Subcutaneous preadipocyte (primary cell): ENCODE measurements around the gene MRO.

- CAGE, long polyA plus RNA = no peak
Measured at GRCh38 chr18:48750493-48750984, 200.2 kb downstream of the SMAD7 start.

DNA sequence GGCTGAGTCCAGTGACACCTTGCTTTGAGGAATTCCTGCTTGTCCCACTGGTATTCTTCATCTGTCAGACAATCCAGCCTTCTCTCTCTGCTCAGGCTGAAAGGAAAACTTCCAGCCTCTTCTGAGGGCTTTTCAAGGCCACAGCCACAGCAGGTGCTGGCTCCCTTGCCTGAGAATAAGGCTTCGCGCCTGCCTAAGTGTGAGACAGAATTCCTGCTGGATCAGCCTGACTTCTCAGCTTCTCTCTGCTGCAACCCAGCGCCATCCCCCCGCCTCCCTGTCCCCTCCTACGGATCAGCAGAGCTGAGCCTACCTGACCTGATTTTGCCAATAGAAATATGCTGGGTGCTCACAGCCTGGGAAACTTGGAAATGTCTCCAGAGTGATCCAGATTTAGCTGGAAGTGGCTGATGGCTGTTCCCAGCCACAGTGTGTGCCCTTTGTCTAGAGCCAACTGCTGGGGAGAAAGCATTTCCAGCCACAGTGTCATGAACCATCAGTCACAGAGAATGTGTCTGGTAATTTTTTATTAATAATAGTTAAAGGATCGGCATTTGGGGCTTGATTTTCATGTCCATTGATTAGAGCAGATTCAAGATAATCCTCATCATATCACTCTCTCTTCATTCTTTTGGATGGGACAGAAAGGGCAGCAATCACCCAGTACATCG is 147.8 kb downstream of the SMAD7 start:
- CAGE, long polyA plus RNA = no peak

GRCh38 chr18:48873213-48873677 is 77.5 kb downstream of the SMAD7 start:
- CAGE, long polyA plus RNA = no peak

DNA sequence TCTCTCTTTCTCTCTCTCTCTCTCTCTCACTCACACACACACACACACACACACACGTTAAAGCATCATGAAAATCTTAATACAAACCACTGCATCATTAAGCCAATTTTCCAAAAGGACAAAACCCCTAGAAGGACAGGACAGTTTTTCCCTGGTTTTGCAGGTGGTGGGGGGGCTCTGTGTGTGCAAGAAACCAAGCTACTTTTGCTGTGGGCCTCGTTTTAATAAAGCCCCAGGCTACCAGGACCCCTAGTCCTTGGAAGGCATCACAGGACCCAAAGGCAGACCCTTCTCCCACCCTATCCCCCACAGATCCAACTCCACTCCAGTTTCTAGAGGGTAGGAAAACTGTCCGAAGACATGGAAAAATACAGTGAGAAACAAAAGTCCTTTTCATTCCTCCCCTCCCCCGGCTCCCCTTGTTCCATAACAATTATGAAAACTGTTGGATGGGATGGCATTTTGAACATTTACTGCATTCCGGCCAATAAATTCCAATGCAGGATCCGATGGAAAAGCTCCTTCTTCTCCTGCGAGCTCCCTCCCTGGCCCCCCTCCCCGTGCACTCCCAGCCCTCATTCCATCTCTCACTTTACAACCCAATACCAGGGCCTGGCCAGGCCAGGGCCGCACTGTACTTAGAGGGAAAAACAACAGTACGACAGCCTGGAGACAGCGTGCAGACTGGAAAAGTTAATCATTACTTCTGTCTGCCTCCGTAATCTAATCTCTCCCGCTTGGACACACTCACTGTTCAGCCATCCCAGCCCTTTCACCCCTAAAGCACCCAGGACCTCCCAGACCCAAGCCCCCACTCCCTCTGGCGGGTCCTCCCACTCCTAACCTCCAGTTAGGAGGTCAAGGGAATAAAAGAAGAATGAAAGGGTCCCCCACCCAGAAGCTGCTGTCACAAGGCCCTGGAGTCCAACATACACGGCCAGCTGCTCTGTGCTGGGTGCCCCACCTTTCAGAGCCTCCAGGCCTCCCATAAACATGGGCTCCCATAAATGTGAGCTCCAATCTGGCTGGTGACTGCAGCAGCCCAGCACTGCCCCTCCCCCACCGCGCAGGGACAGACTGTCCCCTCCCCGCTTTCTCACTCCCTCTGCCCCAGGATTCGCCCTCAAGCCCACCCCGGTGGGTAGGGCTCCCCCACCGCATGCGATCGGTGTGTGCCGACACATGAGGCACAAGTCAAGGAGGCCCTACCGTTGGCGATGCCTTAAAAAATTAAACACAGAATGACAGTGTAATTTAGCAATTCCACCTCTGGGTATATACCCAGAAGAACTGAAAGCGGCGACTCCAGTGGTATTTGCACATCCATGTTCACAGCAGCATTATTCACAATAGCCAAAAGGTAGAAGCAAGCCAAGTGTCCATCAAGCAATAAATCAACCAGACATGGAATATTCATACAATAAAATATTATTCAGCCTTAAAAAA is 20.7 kb downstream of the SMAD7 start:
- CAGE, long polyA plus RNA = no peak

DNA sequence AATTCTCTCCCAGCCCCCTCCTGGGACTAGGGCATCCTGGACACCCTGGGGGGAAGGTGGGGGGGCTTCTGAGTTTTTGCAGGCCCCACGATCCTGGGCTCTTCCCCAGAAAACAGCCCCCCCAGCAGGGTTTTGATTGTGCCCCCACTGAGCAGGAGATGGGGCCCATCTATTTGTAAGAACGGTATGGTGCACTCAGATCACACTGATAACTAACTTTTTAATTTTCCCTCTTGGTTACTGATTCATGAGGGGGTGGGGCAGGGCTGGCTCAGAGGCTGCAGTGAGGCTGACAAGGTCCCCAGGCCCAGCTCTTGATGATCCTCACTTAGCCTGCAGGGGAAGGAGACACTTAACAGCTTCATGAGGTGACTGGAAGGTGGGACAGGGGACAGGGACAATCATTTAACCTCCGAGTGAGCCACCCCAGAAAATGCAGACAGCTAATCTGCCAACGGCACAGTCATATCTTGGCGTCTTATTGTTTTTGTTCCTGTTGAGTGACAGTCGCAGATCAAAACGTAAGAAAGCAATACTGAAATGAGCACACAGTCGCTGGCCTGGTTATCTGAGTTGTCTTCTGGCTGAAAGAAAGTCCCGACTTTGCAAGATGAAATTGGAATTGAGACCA is 18.8 kb downstream of the SMAD7 start:
- CAGE, long polyA plus RNA = no peak

DNA sequence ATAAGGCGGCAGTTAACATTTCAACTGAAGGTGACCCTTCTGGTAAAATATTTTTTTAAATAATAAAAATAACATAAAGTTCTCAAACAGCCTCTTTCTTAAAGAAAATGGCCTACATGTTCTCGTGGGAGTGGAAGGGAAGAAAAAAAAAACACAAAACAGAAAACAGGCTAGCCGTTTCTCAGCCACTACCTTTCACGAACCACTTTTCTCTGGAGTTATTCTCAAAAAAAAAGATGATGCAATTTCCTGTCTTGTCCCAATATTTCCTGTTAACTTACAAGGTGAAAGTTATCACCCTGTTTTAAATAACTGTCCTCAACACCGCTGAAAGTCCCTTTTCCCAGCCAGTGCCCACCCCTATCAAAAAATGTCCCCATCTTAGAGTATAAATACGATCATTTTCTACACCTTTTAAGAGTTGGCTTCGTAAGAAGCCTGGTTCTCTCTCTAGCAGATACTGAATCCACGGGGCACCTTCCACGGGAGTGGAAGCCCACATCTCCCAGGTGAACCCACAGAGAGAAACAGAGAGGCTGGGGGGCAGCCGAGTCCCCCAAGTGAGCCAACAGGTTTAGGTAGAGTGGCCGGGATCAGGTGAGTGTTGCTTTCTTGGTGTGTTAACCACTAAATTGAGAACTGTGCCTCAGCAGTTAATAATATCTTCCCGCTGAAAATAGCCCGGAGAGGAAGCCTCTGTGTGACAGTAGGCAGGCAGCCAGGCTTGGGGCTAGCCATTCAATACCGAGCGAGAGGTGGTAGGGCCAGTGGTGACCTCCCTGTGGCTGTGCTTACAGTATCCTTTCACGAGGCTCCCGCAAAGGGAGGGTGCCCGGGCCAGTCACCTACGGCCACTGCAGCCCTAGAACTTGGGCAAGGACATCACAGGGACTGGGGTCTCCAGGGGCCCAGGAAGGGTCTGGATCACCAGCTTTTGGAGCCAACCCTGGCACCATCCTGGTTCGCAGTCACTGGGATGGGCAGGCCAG is 15.8 kb downstream of the SMAD7 start:
- CAGE, long polyA plus RNA = no peak

DNA sequence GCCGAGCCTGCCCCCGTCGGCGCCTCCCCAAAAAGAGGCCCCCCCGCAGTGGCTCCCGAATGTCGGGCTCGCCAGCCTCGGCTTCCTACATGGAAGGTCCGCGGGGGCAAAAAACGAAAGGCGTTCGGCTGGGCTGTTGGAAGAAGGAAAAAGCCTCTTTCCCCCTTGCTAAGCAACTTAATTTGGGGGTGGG is 110 bp downstream of the SMAD7 start:
- CAGE, long polyA plus RNA = no peak

GRCh38 chr18:49827040-49827809 is 13.9 kb upstream of the ACAA2 start:
- CAGE, long polyA plus RNA = no peak

GRCh38 chr18:49954132-49954567 is 140.8 kb upstream of the ACAA2 start:
- CAGE, long polyA plus RNA = no peak

GRCh38 chr18:50097492-50098146 is 97.3 kb downstream of the MYO5B start:
- CAGE, long polyA plus RNA = no peak

GRCh38 chr18:50128434-50129400 is 66.2 kb downstream of the MYO5B start:
- CAGE, long polyA plus RNA = no peak

DNA sequence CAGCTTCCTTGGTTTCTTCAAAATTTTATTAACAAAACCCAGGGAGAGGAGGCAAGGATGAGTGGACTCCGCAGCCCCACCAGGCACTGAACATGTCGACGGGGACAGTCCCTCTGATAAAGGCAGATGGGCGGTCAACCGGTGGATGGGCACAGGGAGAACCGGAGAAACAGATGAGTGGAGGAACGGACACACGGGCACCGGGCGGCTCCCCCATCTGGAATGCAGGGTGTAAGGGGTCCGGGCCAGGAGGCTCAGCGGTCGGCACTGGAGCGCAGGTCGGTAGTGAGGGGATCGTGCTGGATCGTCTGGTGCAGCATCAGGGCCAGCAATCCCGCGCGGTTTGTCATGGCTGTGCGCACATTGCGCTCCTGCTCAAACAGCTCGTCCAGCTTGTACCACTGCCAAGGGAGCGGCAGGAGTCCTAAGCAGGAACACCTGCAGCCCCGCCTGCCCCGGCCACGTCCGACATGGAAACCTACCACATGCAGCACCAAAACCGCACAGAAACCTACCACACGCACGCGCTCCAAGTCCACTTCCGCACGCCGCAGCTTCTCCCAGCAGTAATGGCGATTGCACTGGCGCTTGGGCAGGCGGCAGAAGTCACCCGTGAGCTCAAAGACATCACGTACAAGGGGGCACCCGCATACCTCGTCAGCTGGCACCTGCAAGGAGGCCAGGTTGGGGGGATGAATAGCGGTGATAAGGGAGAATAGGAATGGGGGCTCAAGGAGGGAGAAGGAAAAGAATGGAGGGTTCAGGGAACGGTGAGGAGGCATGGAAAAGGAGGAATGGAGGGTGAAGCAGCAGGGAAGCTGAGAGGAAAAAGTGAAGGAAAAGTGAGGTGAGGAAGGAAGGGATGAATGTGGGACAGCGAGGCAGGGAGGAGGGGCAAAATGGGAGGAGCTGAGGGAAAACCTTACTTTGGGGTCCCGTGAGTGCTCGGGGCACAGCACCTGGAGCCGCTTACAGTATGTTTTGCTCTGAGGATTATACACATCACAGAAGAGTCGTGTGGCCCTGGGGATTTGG is 1.3 kb upstream of the MBD1 start:
- CAGE, long polyA plus RNA = no peak

DNA sequence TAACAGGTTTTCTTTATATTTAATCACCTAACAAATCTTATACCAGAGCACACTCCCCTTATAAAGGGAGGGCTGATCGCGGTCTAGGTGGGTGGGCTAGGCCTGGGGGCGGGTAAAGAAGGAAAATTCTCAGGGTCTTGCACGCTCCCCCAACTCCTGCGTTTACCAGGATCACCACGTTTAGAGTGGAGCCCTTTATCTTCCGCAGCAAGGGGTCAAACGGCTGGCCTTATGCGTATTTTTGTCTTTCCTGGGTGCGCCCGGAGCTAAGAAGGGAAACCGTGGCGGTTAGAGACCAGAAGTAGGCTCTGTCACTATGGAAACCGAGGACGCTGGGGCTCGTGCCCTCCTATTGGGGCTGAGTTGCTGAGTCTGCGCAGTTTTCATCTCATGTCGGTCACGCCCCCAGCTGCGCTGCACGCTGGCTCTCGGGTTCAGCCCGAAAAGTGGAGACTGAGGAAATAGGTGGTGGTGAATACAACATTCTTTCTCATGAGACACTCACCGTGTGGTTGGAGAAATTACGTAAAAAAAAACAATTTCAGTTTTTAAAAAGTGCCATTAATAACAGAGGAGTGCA is 20.1 kb upstream of the CXXC1 start:
- CAGE, long polyA plus RNA = no peak

- CAGE, long polyA plus RNA = no peak
Measured at GRCh38 chr18:50654112-50654628, 94.3 kb downstream of the MAPK4 start.

DNA sequence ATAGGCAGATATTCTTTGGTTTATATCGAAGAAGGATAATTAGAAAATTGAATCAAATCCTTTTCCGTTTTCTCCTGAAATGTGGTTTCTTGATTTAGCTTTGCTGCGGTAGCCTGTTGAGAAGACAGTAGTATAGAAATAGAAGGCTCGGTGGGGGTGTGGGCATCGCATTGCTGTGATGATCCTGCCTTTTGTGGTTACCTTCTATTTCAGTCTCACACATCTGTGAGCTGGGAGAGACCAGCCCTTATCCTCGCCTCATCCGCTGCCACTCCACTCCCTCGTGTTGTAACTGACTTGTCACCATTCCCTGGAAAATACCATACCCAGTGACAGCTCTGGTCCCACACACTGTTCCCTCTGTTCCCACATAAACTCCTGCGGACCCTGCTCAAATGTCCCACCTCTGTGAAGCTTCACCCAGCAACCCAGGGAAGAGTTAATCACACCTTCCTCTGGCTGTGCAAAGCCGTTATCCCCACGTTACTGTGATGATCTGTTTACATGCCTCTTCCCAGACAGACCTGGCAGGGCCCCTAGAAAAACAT is 114.4 kb downstream of the MAPK4 start:
- CAGE, long polyA plus RNA = no peak

DNA sequence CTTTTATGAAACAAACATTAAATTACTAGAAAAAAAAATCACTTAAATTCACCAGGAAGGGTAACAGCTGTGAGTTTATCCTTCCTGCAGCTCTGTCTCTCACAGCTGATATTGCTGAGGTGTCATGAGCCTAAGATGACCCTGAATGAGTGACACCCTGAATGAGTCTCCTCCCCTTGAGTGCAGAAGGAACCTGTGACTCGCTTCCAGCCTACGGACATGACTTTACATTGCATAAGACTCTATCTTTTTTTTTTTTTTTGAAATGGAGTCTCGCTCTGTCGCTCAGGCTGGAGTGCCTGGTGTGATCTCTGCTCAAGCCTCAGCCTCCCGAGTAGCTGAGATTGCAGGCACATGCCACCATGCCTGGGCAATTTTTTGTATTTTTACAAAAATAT is 14.1 kb downstream of the MRO start:
- CAGE, long polyA plus RNA = no peak

- CAGE, long polyA plus RNA = no peak
Measured at GRCh38 chr18:50806125-50806902, 13.5 kb downstream of the MRO start.

DNA sequence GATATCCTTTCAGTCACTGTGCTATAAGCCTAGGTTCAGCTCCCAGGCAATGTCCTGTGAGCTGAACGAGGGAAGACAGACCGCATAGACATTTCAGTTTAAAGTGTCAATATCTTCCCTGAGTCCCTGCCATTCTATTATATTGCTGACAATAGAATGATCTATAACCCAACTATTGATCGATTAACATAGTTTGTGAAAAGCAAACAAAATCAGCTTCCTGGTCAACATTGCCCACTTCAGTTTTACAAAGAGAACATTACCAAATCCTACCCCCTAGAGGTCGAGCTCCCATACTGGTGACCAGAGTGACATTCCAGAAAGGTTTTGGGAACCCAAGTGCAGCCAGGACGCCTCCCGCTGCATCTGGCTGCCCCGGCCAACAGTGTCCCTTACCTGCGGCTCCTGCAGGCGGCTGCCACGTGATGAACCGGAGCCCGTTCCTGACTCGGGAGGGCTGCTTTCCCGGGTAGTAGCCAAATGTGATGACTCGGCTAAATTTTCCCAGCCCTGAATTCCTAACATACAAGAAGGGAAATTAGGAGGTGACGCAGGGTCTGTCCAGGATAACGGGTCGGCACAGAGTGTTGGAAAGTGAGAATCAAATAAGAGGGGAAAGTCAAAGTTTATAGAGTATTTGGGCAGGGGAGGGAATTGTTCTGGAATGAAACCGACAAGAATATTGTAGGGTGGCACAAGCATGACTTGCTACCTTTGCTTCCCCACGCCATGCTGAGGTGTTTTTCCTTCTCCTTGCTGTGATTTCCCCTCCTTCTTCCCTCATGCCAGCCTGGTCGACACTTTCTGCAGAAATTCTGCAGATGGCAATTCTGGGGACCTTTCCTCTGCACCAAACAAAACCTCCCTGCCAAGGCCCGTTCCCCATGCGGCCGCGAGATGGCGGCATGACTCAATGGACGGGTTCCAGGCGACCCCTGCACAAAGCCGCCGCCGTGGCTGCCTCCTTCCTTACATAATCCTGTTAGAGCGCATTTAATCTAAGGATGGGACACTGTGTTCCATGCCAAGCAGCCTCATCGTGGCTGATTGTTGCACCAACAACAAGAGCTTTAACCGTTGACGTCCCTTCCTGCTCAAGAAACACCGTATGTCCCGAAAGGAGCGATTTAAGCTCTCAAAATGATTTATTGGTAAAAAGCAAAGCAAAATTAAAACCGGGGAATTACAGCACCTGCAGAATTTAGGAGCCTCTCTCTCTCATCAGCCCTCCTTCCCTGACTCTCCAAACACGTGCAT is at the start of gene MRO:
Gene MRO (minus strand): TSS at position 832 of the 1,257 bp plus-strand sequence.
- CAGE, long polyA plus RNA = no peak

DNA sequence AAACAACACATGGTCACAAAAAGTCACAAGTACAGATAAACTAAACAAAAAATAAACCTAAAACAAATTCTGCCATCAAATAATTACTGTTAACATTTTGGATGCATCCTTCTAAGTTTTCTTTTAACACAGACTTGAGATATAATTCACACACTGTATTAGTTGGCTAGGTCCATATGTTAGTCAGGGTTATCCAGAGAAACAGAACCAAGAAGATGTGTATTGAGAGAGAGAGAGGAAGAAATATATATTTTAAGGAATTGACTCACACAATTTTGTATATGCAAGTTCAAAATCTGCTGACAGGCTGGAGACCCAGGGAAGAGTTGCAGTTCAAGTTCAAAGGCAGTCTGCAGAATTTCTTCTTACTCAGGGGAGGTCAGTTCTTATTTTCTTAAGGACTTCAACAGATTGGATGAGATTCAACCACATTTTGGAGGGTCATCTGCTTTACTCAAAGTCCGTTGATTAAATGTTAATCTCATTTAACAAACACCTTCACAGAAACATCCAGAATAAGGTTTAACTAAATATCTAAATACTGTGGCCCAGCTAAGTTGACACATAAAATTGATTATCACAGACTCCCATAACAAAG is 23.0 kb upstream of the MRO start:
- CAGE, long polyA plus RNA = no peak

GRCh38 chr18:51048789-51049399 is 18.9 kb downstream of the SMAD4 start:
- CAGE, long polyA plus RNA = no peak